ENCODE measurements around a stretch of chr7.

DNA sequence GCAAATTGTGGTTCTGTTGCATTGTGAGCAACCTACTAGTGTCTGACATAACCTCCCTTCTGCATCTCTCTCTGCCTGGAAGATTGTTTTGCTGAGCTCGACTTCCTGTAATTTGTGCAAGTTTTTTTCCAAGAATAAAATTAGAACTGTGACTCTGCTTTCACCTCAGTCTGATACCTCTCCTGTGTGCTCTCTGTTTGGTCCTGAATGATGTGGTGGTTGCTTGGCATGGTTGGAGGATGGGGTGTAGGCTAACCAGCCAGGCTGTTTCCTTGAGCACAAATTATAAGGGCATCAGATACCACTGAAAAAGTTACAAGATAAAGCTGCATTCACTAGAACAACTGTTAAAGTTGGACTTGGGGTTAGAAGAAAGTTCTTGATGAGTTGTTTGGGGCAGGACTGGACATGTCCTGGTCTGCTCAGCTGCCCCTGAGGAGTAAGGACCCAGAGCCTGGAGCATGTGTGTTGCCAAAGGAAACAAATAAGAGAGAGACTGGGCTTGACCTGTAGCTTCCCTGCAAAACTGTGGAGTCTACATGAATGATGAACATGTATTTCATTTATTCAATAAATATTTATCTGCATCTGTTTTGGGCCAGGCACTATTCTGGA, 1.9 kb upstream of the VOPP1 start:
- PRO-cap, 2 experiments, result peak in 2 of 2 experiments; most common plus-strand start position 168 of the sequence (in 1); most common minus-strand start position 61 of the sequence (in 2)
- RAMPAGE, long total RNA, 5 experiments, result no peak in any of the 5 experiments

DNA sequence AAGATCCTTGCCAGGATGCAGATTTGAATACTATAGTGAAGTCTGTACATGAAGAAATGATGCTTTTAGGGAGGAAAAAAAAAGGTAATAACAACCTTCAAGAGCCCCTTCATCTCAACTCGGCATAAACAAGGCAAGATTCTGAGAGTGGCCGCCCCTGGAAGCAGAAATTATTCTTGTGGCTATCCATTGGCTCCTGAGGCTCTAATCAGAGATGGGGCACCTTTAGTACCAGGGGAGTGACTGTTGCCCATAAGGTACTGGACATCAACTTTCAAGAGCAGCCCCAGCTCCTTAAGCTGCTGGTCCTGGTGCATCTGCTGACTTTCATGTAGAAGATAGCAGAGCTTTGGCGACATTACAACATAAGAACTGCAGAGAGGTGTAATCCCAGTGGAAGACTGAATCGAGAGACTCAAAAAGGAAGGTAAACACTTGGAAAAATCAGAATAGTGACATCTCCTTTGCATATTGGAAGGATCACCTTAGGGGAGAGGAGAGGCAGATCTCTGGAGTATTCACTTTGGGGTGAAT, 24.5 kb downstream of the ZNF713 start:
- PRO-cap, 2 experiments, result no peak in any of the 2 experiments
- RAMPAGE, long total RNA, 5 experiments, result no peak in any of the 5 experiments

DNA sequence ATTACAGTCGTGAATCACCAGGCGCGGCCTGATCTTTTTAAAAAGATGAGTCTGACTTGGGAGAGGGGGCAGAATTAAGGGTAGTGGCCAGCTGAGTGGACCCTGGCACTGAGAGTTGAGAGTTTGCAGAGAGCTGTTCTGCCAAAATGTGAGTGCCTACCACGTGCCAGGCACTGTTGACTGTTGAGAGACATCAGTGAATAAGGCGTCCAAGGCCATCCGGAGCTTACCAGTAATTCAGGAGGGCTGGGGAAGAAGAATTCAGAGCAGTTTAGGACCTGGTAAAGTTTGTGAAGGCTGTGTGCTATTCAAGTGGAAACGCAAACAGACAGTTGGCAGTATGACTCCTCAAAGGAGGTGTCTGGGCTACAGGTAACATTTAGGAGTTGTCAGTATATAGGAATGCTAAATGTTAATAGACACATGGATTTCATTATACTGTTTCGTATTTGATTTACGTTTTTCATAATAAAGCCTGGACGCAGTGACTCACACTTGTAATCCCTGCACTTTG, 1.5 kb downstream of the NIPSNAP2 start:
- PRO-cap, 2 experiments, result peak in 1 of 2 experiments; most common minus-strand start position 117 of the sequence (in 1)
- RAMPAGE, long total RNA, 5 experiments, result no peak in any of the 5 experiments

GRCh38 chr7:55971034-55971540, 6.7 kb downstream of the NIPSNAP2 start:
- PRO-cap, 2 experiments, result no peak in any of the 2 experiments
- RAMPAGE, long total RNA, 5 experiments, result no peak in any of the 5 experiments

DNA sequence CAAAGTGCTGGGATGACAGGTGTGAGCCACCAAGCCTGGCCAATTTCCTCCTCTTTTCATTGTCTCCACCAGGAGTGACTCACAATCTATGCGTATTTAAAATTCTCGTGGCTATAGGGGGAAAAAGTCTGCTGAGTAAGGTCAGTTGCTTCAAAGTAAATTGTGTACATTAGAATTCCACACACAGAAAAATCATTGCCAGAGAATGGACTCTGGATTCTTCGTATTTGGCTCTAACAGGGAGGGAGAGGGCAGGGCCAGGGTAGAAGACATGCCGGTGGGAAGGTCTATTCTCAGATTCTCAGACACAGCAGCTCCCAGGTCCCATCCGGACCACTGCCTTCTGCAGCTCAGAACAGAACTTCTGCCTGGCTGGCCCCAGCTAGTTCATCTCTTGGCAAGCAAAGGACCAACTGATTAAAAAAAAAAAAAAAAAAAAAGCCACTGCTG, 22.1 kb downstream of the PSPH start:
- PRO-cap, 2 experiments, result no peak in any of the 2 experiments
- RAMPAGE, long total RNA, 5 experiments, result no peak in any of the 5 experiments

- PRO-cap, 2 experiments, result no peak in any of the 2 experiments
- RAMPAGE, long total RNA, 5 experiments, result no peak in any of the 5 experiments
Measured at GRCh38 chr7:56052453-56053065, 994 bp downstream of the CCT6A start.

DNA sequence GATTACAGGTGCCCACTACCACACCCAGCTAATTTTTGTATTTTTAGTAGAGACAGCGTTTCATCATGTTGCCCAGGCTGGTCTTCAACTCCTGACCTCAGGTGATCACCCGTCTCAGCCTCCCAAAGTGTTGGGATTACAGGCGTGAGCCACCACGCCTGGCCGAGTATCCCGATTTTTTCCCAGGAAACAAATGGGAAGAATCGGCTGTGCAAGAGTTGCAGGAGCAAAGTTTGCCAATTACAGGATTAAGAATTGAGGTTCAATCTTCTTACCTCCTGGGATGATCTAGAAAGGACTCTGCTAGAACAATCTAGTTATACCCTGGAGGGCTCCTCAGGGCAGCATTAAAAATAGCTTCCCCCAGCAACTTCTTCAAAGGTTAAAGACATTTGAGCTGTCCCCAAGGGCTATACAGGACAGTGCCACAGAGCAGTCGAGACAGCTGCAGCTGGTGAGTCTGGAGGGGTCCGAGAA, 8.2 kb downstream of the PHKG1 start:
- PRO-cap, 2 experiments, result no peak in any of the 2 experiments
- RAMPAGE, long total RNA, 5 experiments, result no peak in any of the 5 experiments

- PRO-cap, 2 experiments, result no peak in any of the 2 experiments
- RAMPAGE, long total RNA, 5 experiments, result no peak in any of the 5 experiments
Measured at GRCh38 chr7:56087195-56087659, 5.5 kb downstream of the PHKG1 start.

- PRO-cap, 2 experiments, result no peak in any of the 2 experiments
- RAMPAGE, long total RNA, 5 experiments, result no peak in any of the 5 experiments
Measured at GRCh38 chr7:56104497-56104843, 1.8 kb downstream of the CHCHD2 start.

GRCh38 chr7:57646859-57647244, 196.9 kb downstream of the ZNF716 start:
- PRO-cap, 2 experiments, result peak in 1 of 2 experiments; most common plus-strand start chr7:57647080 (in 1)
- RAMPAGE, long total RNA, 5 experiments, result no peak in any of the 5 experiments

GRCh38 chr7:63480161-63480592, 518.5 kb upstream of the ZNF722 start:
- PRO-cap, 2 experiments, result no peak in any of the 2 experiments
- RAMPAGE, long total RNA, 5 experiments, result no peak in any of the 5 experiments

- PRO-cap, 2 experiments, result peak in 2 of 2 experiments; most common plus-strand start chr7:63900877 (in 2); most common minus-strand start chr7:63900657 (in 1)
- RAMPAGE, long total RNA, 5 experiments, result start-site peak on the plus strand in 2 of 5 experiments, at chr7:63900305-63900842 at its widest, 8 to 19 reads per replicate
Measured at GRCh38 chr7:63899890-63901145, 98.3 kb upstream of the ZNF722 start.

- PRO-cap, 2 experiments, result no peak in any of the 2 experiments
- RAMPAGE, long total RNA, 5 experiments, result no peak in any of the 5 experiments
Measured at GRCh38 chr7:64613578-64614075, 50.8 kb upstream of the ZNF680 start.

DNA sequence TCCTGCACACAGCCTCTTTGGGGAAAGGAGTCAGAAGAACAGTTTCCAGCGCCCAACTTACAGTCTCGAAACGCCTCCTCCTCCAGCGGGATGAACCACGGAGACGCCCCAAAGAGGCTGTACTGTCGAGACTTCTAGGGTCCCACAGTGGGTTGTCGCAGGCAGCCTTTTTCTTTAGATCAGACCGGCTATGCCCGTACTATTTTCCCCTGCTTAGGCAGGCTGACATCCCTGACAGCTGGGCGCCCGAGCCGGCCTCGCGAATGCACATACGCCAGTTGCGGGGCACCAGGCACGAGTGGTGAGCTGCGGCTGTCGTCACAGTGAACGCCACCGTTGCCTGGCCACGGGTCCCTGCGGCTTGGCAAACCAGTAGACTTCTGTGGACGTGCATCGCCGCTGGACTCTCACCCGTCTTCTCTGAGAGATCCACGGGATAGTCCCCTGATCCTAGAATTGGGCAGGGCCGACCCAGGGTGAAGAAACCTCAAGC, 33.2 kb upstream of the ZNF273 start:
- PRO-cap, 2 experiments, result no peak in any of the 2 experiments
- RAMPAGE, long total RNA, 5 experiments, result no peak in any of the 5 experiments

DNA sequence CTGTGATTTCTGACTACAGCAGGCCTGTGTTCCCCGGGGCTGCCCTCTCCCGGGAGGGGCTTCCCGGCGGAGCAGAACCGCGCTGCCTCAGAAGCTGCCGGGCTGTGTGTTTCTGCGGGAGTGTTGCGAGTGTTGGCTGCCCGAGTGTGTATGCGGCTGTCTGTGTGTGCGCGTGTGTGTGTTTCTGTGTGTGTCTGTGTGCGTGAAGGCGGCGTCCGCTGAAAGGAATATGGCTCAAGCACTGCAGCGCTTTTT, 20.3 kb upstream of the ZNF273 start:
- PRO-cap, 2 experiments, result no peak in any of the 2 experiments
- RAMPAGE, long total RNA, 5 experiments, result no peak in any of the 5 experiments

DNA sequence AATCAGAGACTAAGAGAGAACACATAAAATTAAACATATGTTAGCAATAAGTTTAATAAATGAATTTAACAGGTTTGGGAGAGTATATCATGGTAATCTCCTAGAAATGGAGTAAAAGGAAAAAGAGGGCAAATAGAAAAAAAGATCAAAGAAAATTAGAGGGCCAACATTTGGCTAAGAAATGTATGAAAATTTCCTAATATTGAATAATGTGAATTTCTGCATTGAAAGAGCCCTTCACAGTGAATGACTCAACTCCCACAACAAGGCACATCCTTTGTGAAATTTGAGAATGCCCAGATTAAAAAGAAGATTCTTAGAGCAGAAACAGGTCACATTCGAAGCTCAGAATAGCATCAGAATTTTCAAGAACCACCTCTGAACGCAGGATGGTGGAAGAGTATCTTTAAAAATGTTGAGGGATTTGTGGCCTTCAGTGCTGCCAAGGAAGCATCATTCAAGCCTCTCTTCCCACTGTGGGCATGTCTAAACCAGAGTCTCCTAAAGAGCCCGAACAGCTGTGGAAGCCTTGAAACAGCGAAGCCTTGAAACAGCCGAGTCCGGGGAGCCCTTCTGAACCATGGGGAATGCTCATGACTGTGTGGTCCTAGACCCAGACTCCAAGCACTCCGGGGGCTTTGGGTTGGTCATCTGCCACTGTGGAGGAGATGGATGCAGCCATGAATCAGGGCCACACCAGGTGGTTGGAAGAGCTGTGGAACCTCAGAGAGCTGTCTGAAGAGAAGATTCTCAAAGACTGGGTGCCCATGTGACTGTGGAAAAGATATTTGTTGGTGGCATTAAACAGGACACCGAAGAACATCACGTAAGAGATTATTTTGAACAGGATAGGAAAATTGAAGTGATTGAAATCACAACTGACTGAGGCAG, 43.5 kb downstream of the GUSB start:
- PRO-cap, 2 experiments, result no peak in any of the 2 experiments
- RAMPAGE, long total RNA, 5 experiments, result no peak in any of the 5 experiments

GRCh38 chr7:66076767-66077143, 1.1 kb downstream of the ASL start:
- PRO-cap, 2 experiments, result no peak in any of the 2 experiments
- RAMPAGE, long total RNA, 5 experiments, result no peak in any of the 5 experiments

GRCh38 chr7:66114983-66115768, 529 bp downstream of the CRCP start:
- PRO-cap, 2 experiments, result peak in 2 of 2 experiments; most common plus-strand start chr7:66115353 (in 2); most common minus-strand start chr7:66115178 (in 1)
- RAMPAGE, long total RNA, 5 experiments, result start-site peak on the minus strand in 1 of 5 experiments, at chr7:66115181-66115200 at its widest, 7 reads per replicate

- PRO-cap, 2 experiments, result no peak in any of the 2 experiments
- RAMPAGE, long total RNA, 5 experiments, result no peak in any of the 5 experiments
Measured at GRCh38 chr7:66336325-66336807, 131.2 kb downstream of the TPST1 start.

GRCh38 chr7:66741781-66742050, 1.2 kb downstream of the RABGEF1 start:
- PRO-cap, 2 experiments, result no peak in any of the 2 experiments
- RAMPAGE, long total RNA, 5 experiments, result no peak in any of the 5 experiments